ENCODE measurements around a stretch of chr13.

DNA sequence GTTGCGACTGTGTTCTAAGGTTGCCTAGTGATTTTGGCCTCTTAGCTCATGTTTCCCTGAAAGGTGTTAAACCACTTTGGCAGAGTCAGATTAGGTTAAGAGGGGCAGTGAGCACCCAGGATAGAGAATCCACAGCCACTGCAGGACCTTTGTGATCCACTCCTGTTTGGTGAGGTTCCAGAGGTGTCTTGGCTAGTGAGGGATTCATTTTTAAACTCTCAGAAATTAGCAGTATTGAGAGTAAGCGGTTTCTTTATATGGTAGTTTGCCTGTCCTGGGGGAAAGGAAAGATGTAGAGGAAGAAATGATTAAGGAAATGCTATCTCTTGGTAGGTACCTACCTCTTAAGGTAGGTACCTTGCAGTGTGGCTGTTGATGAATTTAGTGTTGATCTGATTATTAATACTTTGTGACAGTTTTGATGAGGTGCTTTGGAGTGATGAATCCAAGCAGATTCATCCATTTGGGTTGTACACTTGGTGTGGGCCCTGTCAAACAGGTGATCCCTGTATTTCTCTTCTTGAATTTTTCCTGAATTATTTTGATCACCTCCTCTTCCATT lies 15.1 kb upstream of the GPR18 start:
- RRBS, result no CpG with 5 or more reads among the region's 2 CpGs

- RRBS, result no CpG with 5 or more reads among the region's 9 CpGs
Measured at GRCh38 chr13:99340044-99340644, 32.9 kb upstream of the GPR183 start.

DNA sequence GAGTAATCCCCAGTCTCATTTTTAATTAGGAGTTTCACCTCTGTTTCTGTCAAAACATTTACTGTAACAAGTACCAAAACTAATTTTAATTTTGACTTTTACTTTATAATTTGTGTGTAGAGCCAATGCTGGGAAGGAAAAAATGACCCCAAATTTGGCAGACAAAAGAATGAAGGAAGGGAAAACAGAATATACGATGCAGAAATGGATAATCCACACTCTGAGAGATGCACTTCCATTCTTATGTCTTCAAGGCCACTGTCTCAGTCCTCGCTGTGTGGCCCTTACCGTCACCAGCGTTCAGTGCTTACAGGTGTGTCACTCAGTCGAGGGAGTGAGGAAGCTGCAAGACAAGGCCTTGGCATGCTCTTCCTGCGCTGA lies 47.9 kb upstream of the GPR183 start:
- RRBS, result no CpG with 5 or more reads among the region's 6 CpGs

- RRBS, result no CpG with 5 or more reads among the region's 9 CpGs
Measured at GRCh38 chr13:99356171-99356786, 49.1 kb upstream of the GPR183 start.

- RRBS, result no CpG with 5 or more reads among the region's 2 CpGs
Measured at GRCh38 chr13:99370618-99370853, 63.3 kb upstream of the GPR183 start.

DNA sequence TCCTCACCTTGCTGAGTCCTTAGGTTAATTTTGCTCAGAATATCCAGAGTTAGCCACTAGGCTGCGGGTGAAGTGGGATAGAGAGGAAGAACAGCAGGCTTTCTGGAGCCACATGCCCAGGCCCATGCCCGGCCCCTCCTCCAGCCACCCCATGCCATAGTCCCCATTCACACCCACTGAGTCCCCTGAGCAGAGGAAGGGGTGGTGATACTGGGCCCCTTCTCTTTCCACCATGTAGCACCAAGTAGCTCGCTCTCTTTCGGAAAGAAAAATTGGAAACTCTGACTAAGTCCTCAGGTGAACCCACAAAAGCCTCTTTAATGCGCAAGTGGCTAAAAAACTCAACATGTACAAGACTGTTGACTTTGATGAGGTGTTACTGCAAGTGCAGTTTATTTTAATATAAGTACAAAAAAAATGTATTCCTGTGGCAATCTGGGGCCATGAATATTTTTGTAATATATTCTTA lies 76.8 kb upstream of the GPR183 start:
- RRBS, result no CpG with 5 or more reads among the region's 5 CpGs

GRCh38 chr13:99439914-99440113 lies 61.5 kb upstream of the TM9SF2 start:
- RRBS, result no CpG with 5 or more reads among the region's 8 CpGs

GRCh38 chr13:99460698-99461233 lies 40.5 kb upstream of the TM9SF2 start:
- RRBS, result no CpG with 5 or more reads among the region's 4 CpGs

DNA sequence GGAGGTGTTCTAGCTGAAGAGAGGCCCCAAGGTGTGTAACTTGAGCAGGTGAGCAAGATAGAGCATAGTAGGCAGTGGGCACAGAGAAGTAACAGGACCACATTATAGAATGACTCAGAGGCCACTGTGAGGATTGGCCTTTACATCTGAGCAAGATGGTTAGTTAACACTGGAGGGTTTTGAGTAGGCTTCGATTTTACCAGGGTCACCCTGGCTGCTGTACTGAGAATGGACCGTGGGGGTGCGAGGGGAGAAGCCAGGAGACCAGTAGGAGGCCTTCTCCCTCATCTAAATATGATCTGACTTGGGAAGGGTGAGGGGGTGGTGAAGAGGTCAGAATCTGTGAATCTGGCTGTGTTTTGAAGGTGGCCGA lies 22.7 kb downstream of the TM9SF2 start:
- RRBS, result no CpG with 5 or more reads among the region's 4 CpGs

DNA sequence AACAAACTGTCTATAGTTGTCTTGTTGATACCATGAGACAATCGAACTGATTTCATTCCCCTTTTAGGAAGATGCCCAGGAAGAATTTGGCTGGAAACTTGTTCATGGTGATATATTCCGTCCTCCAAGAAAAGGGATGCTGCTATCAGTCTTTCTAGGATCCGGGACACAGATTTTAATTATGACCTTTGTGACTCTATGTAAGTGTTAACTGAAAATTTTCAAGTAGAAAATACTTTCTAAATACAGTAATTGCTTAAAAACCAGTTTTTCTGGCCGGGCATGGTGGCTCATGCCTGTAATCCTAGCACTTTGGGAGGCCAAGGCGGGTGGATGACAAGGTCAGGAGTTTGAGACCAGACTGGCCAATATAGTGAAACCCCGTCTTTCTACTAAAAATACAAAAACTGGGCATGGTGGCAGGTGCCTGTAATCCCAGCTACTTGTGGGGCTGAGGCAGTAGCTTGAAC lies 42.6 kb downstream of the TM9SF2 start:
- RRBS, result 100% methylated on average over 1 of the region's 6 CpGs

DNA sequence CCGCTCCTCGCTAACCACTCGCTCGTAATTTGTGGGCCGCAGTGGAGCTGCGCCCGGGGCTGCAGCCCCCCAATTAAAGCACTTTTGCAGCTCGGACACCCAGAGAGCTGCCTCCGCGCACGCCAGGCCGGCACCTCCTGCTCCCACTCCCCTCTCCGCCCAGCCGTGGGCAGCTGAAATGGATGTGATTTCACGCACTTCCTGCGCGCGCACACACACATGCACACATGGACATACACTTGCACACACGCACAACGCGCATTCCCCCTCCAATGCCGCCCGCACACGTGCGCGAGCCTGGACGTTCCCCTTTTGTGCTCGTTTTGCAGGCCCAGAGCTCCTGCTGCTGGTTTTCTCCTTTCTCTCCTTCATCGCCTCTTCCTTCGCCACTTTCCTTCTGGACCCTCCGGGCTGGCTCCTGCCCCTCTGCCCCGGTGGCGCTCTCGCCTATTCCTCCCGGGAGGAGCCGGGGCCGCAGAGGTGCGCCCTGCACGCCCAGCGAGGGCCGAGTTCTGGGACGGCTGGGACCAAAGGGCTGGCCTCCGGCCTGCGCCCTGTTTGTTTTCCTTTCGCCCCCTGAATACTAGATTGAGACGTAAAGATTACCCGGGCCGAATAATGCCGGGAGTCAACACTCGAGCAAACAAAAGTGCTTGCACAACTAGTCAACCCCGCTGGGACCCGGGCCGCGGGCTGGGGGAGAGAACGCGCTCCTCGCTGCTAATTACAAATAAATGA lies 15.3 kb downstream of the ZIC5 start:
- RRBS, result 3% methylated on average over 28 of the region's 57 CpGs

- RRBS, result no CpG with 5 or more reads among the region's 50 CpGs
Measured at GRCh38 chr13:99959618-99960376, 11.8 kb downstream of the ZIC5 start.

DNA sequence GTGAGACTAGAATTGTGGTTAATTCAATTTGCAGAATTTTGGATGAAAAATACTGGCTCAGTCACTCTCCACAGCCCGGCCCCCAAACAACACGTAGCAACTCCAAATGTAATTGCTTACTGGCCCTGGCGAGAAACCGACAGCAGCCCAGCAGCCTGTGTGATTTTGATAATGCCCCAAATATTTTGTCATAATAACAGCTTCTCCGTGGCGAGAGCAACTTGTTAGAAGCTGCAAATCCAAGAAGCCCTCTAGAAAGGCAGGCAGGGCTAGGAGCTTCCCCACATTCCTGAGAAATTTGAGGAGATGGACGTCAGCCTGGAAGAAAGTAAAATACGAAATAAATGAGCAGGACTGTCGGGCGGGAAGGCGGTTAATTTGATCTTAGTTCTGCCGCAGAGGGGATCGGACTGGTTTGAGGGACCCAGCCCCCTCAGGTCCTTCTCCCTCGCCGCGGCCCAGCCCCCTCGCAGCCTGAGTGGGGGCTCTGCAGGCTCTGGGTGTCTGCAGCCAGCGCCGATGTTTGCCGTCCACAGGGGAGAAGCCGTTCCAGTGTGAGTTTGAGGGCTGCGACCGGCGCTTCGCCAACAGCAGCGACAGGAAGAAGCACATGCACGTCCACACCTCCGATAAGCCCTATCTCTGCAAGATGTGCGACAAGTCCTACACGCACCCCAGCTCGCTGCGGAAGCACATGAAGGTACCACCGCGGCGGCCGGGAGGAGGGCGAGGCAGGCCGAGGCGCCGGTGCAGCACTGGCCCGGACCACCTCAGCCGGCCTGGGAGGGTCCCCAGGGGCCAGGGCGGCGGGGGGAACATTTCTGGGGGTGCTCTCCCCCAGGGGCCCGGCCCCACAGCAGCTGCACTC lies 3.1 kb downstream of the ZIC2 start:
- RRBS, result 1% methylated on average over 4 of the region's 45 CpGs

DNA sequence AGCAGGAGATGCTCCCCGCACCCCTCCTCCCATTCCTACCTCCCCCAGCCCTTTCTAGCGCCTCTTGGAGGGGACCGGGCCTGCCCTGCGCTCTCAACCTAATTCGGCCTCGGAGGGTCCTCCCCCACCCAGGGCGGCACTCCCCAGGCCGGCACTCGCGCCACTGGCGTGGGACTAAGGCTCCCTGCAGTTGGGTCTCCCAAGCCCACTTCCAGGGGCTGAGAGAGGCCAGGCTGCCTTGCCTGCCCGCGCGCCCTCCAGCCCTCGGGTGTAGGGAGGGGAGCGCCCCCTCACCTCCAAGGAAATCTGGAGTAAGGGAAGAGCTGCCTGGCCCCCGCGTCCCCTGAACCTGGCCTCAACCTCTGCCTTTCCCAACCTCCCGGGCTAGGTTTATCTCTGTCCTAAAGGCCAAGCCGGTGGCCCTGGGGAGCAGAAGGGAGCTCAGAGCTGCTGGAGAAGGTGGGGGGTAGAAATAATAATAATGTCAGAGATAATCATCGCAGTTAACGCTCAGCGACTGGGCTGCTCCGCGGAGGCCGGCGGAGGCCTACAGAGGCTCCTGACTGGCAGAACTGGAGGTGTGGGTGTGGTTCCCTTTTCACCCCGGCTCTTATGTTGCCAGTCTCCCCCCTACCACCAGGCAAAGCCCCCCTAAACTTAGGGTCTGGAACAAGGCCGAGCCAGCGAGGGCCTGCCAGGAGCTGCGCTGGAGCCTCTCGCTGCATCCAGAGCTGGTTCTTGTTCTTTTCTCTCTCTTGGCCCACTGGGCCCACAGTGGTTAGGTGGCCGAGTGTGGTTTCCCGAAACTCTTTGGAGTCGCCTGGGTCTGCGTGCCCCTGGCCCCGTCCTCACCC lies 9.6 kb downstream of the ZIC2 start:
- RRBS, result 17% methylated on average over 8 of the region's 37 CpGs

DNA sequence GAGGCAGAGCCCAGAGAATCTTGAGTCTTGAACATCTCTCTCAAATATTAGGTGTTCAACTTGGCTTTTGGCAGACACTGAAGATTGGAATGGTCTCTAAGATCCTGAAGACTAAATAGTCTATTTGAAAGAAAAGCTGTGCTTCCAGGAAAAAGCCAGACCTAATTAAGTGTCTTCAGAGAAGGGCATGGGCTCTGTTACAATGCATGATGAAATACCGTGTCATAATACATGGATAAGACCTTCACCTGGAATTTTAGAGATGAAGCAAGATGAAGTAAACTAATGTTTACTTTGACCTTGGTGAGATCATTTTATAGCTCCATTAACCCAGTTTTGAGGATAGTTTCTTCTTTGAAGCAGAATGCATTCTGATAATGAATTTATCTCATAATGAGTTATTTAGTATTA lies 9.9 kb downstream of the PCCA start:
- RRBS, result no CpG with 5 or more reads among the region's 1 CpG

GRCh38 chr13:100402846-100403128 lies 185.8 kb downstream of the GGACT start:
- RRBS, result no CpG with 5 or more reads among the region's 1 CpG

DNA sequence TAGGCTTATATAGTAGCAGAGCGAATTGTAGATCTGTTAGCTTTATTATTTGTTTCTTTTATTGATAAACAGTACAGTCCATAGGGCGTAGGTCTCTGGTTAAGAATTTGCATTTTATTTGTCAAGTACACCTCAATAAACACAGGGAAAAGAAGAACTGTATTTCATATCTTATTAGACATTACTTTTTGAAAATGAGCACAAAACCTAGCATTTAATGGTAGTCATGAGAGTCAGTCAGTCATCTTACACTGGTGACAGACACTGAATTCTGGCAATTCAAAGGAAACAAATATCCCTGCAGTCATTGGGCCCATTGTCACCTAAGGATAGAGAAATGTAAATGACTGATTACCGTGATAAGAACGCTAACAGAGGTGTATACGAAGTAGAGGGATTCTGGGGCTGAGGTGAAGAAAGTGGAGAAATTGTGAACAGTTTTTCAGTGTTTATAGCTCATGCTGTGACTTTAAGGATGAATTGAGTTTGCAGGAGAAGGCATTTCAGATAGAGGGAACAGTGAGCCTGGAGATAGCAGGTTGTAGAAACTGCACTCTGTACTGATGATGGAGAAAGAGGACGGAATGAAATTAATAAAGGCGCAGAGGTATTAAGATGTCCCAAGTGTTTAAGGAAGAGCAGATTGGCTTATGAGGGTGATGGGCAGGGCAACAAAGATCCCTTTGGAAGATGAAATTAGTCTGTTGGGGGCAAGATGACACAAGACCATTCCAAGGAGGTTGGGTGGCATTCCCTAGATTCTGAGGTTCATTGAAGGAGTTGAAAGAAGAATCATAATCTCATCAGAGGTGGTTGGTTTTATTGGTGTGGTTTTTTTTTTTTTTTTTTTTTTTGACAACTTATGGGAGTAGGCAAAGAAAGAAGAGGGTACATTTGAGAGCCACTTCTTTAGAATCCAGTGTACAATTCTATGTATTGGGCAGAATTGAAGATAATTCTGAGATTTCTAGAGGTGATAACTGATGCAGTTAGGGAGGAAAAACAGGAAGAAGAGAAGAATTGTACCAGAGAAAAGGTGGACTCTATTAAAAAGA lies 125.8 kb downstream of the GGACT start:
- RRBS, result no CpG with 5 or more reads among the region's 7 CpGs

DNA sequence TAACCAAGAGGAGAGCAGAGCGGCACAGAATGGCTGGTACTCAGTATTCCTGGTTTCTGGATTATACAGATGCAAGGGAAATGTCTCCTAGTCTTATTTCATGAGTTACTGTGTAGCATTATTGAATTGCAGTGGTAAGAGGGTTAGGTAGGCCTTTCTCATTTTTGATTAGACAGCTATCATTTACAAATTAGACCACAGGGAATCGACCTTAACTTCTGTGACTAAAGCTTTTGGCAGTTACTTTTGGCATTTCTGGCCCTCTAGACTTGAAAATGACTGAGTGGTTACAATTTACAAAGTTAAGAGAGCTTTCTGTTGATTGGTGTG lies 86.2 kb downstream of the GGACT start:
- RRBS, result no CpG with 5 or more reads among the region's 2 CpGs

GRCh38 chr13:100533459-100533995 lies 55.1 kb downstream of the GGACT start:
- RRBS, result no CpG with 5 or more reads among the region's 16 CpGs

- RRBS, result no CpG with 5 or more reads among the region's 8 CpGs
Measured at GRCh38 chr13:101455882-101456380, 3.5 kb downstream of the ITGBL1 start.